GM12878 (cell line): ENCODE data around the gene EXOC3L4.

DNA sequence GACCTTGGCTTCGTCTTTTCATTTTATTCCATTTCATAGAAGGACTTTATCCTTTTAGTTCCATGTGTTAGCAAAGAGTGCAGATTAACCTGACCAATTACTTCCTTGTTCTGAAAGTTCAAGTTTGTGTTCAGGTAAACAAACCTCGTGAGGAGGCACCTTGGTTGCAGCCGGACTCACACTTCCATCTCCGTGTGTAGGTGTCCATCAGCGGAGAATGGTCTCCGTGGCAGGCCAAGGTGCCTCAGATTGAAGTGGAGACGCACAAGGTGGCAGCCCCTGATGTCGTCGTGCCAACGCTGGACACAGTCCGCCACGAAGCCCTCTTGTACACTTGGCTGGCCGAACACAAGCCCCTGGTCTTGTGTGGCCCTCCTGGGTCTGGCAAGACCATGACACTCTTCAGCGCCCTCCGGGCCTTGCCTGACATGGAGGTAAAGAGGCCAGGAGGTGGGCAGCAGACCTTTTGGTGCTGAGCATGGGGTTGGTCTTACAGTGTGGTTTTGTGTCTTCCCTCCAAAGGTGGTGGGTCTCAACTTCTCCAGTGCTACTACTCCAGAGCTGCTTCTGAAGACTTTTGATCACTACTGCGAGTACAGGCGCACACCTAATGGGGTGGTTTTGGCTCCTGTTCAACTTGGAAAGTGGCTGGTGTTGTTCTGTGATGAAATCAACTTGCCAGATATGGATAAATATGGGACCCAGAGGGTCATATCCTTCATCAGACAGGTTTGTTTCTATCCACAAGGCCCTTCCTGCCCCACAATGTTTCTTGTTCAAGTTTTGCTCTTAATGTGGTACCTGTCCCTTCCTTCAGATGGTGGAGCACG, 52.4 kb downstream of the DYNC1H1 start:
- RAMPAGE, long total RNA = no peak
- RRBS, 2 experiments = no CpG with 5 or more reads among the region's 18 CpGs
CAGE:
- cytosol, long polyA minus RNA = no peak
- cytosol, long polyA plus RNA = no peak
- long polyA plus RNA = no peak
- nucleolus, long total RNA = no peak
- nucleus, long polyA plus RNA = no peak
- nucleus, long total RNA = no peak

DNA sequence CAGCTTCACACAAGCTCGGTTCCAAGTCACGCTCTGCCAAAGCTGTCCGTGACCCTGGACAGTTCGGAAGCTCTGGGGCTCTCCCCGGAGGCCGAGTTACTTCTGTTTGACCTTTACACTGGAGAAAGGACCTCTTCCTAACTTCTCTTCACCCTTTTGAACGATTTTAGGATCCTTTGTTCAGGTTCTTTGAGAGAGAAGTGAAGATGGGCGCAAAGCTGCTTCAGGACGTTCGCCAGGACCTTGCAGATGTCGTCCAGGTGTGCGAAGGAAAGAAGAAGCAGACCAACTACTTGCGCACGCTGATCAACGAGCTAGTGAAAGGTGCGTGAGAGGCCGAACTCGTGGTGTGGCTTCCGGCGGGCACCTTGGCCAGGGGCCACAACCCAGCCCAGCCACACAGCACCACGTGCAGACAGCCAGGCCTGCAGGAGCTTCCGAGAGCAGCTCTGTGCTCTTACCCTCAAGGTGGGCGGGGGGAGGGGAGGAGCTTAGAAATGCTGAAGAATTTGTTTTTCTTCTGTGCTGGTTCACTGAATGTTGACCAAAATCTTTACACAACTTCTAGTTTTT, 38.4 kb downstream of the HSP90AA1 start:
- RAMPAGE, long total RNA = no peak
- RRBS, 2 experiments = no CpG with 5 or more reads among the region's 23 CpGs
CAGE:
- cytosol, long polyA minus RNA = no peak
- cytosol, long polyA plus RNA = no peak
- long polyA plus RNA = no peak
- nucleolus, long total RNA = no peak
- nucleus, long polyA plus RNA = no peak
- nucleus, long total RNA = no peak

DNA sequence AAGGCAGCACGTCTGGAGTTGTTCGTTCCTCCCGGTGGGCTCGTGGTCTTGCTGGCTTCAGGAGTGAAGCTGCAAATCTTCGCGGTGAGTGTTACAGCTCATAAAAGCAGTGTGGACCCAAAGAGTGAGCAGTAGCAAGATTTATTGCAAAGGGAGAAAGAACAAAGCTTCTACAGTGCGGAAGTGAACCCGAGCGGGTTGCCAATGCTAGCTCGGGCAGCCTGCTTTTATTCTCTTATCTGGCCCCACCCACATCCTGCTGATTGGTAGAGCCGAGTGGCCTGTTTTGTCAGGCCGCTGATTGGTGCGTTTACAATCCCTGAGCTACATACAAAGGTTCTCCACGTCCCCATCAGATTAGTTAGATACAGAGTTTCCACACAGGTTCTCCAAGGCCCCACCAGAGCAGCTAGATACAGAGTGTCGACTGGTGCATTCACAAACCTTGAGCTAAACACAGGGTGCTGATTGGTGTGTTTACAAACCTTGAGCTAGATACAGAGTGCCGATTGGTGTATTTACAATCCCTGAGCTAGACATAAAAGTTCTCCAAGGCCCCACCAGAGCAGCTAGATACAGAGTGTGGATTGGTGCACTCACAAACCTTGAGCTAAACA, 5.0 kb upstream of the WDR20 start:
- RAMPAGE, long total RNA = no peak
- RRBS, 2 experiments = no CpG with 5 or more reads among the region's 16 CpGs
CAGE:
- cytosol, long polyA minus RNA = no peak
- cytosol, long polyA plus RNA = no peak
- long polyA plus RNA = no peak
- nucleolus, long total RNA = no peak
- nucleus, long polyA plus RNA = no peak
- nucleus, long total RNA = no peak

GRCh38 chr14:102300100-102300495, 4.9 kb downstream of the MOK start:
- RAMPAGE, long total RNA = no peak
- RRBS, 2 experiments = no CpG with 5 or more reads among the region's 8 CpGs
CAGE:
- cytosol, long polyA minus RNA = no peak
- cytosol, long polyA plus RNA = no peak
- long polyA plus RNA = no peak
- nucleolus, long total RNA = no peak
- nucleus, long polyA plus RNA = no peak
- nucleus, long total RNA = no peak

DNA sequence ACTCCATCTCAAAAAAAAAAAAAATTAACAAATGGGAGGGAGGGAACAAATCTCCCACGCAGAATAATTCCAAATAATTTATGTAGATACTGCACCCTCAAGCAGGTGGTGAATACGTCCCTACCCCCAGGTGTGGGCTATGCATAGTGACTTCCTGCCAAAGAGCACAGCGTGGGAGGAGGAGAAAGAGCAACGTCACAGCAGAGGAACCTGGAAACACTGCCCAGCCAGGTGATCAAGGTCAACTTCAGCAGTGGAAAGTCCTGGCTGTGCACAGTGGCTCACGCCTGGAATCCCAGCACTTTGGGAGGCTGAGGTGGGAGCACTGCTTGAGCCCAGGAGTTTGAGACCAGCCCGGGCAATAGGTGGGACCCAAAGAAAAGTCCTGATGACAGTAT, 9.6 kb downstream of the CINP start:
- RAMPAGE, long total RNA = no peak
- RRBS, 2 experiments = no CpG with 5 or more reads among the region's 6 CpGs
CAGE:
- cytosol, long polyA minus RNA = no peak
- cytosol, long polyA plus RNA = no peak
- long polyA plus RNA = no peak
- nucleolus, long total RNA = no peak
- nucleus, long polyA plus RNA = no peak
- nucleus, long total RNA = no peak

DNA sequence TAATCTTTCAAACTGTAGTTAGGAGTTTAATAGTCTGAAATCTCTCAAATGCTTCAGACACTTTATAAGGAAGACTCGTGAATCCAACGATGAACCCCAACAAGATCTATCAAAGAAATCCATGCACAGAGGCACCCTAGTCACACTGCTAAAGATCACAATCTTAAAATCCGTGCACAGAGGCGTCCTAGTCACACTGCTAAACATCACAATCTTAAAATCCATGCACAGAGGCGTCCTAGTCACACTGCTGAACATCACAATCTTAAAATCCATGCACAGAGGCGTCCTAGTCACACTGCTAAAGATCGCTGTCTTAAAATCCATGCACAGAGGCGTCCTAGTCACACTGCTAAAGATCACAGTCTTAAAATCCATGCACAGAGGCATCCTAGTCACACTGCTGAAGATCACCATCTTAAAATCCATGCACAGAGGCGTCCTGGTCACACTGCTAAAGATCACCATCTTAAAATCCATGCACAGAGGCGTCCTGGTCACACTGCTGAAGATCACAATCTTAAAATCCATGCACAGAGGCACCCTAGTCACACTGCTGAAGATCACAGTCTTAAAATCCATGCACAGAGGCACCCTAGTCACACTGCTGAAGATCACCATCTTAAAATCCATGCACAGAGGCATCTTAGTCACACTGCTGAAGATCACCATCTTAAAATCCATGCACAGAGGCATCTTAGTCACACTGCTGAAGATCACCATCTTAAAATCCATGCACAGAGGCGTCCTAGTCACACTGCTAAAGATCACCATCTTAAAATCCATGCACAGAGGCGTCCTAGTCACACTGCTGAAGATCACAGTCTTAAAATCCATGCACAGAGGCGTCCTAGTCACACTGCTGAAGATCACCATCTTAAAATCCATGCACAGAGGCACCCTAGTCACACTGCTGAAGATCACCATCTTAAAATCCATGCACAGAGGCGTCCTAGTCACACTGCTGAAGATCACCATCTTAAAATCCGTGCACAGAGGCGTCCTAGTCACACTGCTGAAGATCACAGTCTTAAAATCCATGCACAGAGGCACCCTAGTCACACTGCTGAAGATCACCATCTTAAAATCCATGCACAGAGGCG, 16.6 kb downstream of the TECPR2 start:
- RAMPAGE, long total RNA = no peak
- RRBS, 2 experiments = no CpG with 5 or more reads among the region's 17 CpGs
CAGE:
- cytosol, long polyA minus RNA = no peak
- cytosol, long polyA plus RNA = no peak
- long polyA plus RNA = no peak
- nucleolus, long total RNA = no peak
- nucleus, long polyA plus RNA = no peak
- nucleus, long total RNA = no peak

- RAMPAGE, long total RNA = no peak
- RRBS, 2 experiments = no CpG with 5 or more reads among the region's 10 CpGs
CAGE:
- cytosol, long polyA minus RNA = no peak
- cytosol, long polyA plus RNA = no peak
- long polyA plus RNA = no peak
- nucleolus, long total RNA = no peak
- nucleus, long polyA plus RNA = no peak
- nucleus, long total RNA = no peak
These were observed 11.7 kb downstream of the ANKRD9 start for GRCh38 chr14:102497896-102498238.

- RAMPAGE, long total RNA = no peak
- RRBS, 2 experiments = under 1 to 2% methylated on average over 32 to 36 of the region's 65 CpGs
CAGE:
- cytosol, long polyA minus RNA = no peak
- cytosol, long polyA plus RNA = no peak
- long polyA plus RNA = no peak
- nucleolus, long total RNA = no peak
- nucleus, long polyA plus RNA = no peak
- nucleus, long total RNA = no peak
These were observed 7.0 kb upstream of the ANKRD9 start for GRCh38 chr14:102516444-102517157.

GRCh38 chr14:102727448-102728016, 49.7 kb upstream of the TRAF3 start:
- RAMPAGE, long total RNA = no peak
- RRBS, 2 experiments = no CpG with 5 or more reads among the region's 9 CpGs
CAGE:
- cytosol, long polyA minus RNA = no peak
- cytosol, long polyA plus RNA = no peak
- long polyA plus RNA = no peak
- nucleolus, long total RNA = no peak
- nucleus, long polyA plus RNA = no peak
- nucleus, long total RNA = no peak

- RAMPAGE, long total RNA = no peak
- RRBS, 2 experiments = 87% methylated on average over 3 of the region's 31 CpGs; no CpG with 5 or more reads in 1 of the 2 experiments
CAGE:
- cytosol, long polyA minus RNA = no peak
- cytosol, long polyA plus RNA = no peak
- long polyA plus RNA = no peak
- nucleolus, long total RNA = no peak
- nucleus, long polyA plus RNA = no peak
- nucleus, long total RNA = no peak
These were observed 52.1 kb upstream of the AMN start for GRCh38 chr14:102870187-102870887.

DNA sequence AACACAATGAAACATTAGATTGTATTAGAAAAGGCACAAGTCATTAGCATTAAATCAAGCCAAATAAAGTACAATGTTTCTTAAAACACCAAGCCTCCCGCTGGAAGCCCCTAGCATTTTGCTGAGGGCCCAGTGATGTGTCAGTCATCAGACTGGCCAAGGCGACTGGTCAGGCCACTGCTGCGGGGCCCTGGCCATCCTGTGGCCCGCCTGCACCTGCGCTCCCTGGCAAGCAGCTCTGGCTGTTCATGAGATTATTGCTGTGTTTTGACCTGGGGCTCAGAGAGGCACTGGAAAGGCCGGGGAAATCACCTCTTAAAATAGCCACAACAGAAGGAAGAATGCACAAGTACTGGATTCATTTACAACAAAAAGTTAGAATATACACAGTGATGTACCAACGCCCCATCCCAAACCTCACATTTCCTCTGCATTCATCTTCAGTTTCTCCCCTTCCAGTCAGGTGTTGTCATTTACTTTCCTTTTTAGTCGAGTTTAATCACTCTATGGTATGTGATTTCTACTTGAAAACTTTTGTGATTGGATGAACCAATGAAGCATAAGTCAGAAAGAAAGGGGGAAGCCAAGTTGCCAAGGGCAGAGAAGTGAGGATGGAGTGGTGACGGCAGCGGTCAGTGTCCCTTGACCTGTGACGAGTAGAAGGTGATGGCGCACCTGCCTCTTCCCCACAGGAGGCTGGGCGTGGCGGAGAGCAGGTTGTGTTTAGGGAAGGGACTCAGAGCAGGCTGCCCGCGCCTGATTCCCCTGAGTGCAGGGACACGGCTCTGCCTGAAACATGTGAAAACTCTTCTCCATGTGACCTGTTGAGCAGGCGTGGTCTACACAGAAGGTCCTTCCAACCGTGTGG, 23.9 kb upstream of the AMN start:
- RAMPAGE, long total RNA = no peak
- RRBS, 2 experiments = no CpG with 5 or more reads among the region's 19 CpGs
CAGE:
- cytosol, long polyA minus RNA = no peak
- cytosol, long polyA plus RNA = no peak
- long polyA plus RNA = no peak
- nucleolus, long total RNA = no peak
- nucleus, long polyA plus RNA = no peak
- nucleus, long total RNA = no peak

DNA sequence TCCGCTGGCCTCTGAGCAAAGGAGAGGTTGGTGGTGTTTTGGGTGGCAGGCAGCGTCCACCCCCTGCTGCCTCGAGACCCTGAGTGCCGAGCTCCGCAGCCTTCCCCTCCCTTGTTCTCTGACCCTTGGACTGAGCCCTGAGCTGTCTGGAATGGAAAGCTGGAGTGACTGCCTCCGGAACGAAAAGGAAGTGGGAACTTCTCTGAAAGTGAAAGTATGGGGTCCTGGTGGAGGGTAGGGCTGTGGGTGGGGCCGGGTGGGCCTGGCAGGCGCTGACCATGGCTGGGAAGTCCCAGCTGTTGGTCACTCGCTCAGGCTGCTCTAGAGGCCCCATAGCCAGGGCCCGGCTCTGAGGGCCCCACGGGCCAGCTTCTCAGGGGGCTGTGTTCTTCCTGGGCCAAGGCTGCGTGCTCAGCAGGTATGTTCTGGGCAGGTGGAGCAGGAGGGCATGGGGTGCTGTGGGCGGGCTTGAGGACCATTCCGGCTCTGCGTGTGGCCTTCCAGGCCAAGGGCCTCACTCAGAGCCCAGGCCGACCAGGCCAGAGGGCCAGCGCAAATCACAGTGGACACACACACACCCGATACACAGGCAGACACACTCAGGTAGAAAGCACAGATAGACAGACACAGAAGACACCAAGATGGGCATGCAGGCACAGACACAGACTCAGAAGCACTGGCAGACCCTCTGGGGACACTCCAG, at the start of gene EXOC3L4:
EXOC3L4 (plus strand) TSS at position 303 of the 703 bp plus-strand sequence.
- RAMPAGE, long total RNA = no peak
- RRBS, 2 experiments = 6 to 17% methylated on average over 5 of the region's 19 CpGs
CAGE:
- cytosol, long polyA minus RNA = no peak
- cytosol, long polyA plus RNA = no peak
- long polyA plus RNA = no peak
- nucleolus, long total RNA = no peak
- nucleus, long polyA plus RNA = no peak
- nucleus, long total RNA = no peak

DNA sequence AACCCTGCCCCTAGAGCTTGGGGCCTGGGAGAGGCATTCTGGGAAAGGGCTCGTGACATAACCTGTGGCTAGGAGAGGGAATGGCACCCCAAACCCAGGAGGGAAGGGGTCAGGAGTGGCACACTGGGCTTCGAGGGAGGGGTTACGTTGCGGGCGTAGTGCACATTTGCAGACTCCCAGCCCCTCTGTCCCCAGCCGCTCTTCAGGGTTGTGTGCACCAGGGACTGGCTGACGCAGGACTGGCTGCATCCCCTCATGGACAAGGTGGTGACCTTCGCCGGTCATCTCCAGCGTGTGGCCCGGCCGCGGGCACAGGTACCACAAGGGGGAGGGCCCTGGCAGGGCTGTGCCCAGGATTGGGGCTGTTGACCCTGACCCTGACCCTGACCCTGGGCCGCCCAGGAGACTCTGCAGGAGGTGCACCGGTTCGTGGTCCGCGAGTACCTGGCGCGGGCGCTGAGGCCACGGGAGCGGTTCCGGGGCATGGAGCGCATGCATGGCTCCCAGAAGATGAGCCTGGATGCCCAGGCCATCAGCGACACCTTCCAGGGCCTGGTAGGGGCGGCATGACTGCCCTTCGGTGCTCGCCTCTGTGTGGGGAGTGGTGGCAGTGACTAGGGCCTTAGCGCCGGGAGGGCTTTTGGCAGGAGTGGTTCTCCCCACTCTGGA, 12.8 kb downstream of the EXOC3L4 start:
- RAMPAGE, long total RNA = no peak
- RRBS, 2 experiments = 95 to 98% methylated on average over 10 of the region's 31 CpGs
CAGE:
- cytosol, long polyA minus RNA = no peak
- cytosol, long polyA plus RNA = no peak
- long polyA plus RNA = no peak
- nucleolus, long total RNA = no peak
- nucleus, long polyA plus RNA = no peak
- nucleus, long total RNA = no peak

DNA sequence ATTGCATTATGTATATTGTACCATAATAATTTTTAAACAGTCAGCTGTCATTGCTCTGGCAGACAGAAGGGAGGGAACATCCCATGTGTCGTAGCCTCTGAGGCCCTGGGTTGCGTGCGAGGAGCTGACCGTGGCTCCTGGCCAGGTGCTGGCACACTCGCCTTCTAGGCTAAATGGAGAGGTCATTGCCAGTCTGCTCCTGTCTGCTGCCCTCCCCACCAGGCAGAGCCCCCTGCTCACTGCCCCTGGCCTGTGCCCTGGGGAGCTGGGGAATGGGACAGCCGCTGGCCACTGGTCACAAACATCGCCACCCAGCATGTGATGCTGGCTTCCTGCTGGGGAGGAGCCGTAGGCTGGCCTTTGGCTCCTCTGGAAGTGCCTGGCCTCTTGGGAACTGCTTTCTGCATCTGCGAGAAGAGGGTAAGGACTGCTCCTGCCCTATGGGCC, 2.2 kb upstream of the TNFAIP2 start:
- RAMPAGE, long total RNA = no peak
- RRBS, 2 experiments = no CpG with 5 or more reads among the region's 9 CpGs
CAGE:
- cytosol, long polyA minus RNA = no peak
- cytosol, long polyA plus RNA = no peak
- long polyA plus RNA = no peak
- nucleolus, long total RNA = no peak
- nucleus, long polyA plus RNA = no peak
- nucleus, long total RNA = no peak

- RAMPAGE, long total RNA = no peak
- RRBS, 2 experiments = 86 to 88% methylated on average over 3 to 4 of the region's 24 CpGs
CAGE:
- cytosol, long polyA minus RNA = no peak
- cytosol, long polyA plus RNA = no peak
- long polyA plus RNA = no peak
- nucleolus, long total RNA = no peak
- nucleus, long polyA plus RNA = no peak
- nucleus, long total RNA = no peak
These were observed 12.1 kb downstream of the TNFAIP2 start for GRCh38 chr14:103135239-103135928.

GRCh38 chr14:103185618-103186069, 62.4 kb downstream of the TNFAIP2 start:
- RAMPAGE, long total RNA = no peak
- RRBS, 2 experiments = no CpG with 5 or more reads among the region's 7 CpGs
CAGE:
- cytosol, long polyA minus RNA = no peak
- cytosol, long polyA plus RNA = no peak
- long polyA plus RNA = no peak
- nucleolus, long total RNA = no peak
- nucleus, long polyA plus RNA = no peak
- nucleus, long total RNA = no peak

- RAMPAGE, long total RNA = no peak
- RRBS, 2 experiments = no CpG with 5 or more reads among the region's 13 CpGs
CAGE:
- cytosol, long polyA minus RNA = no peak
- cytosol, long polyA plus RNA = no peak
- long polyA plus RNA = no peak
- nucleolus, long total RNA = no peak
- nucleus, long polyA plus RNA = no peak
- nucleus, long total RNA = no peak
These were observed 5.2 kb downstream of the EIF5 start for GRCh38 chr14:103338898-103339987.

DNA sequence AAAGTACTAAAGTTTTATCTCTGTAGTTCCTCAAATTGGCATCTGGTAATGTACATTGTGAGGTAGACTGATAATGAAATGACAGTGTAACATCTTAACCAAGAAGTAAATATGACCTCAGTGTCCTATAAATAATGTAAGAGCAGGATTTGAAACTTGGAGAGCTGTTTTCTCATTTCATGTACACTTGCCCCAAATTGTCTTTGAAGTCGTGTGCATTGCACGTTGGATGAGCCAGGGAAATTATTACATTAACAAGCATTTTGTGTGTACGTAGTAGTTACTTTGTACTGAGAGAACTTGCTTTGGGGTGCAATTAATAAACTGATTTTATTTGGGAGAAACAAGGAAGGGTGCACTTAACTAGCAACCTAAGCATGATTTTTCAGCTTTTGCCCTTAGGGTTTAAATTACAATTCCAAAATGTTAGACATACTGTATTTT, 7.5 kb downstream of the EIF5 start:
- RAMPAGE, long total RNA = no peak
- RRBS, 2 experiments = no CpG with 5 or more reads among the region's 3 CpGs
CAGE:
- cytosol, long polyA minus RNA = no peak
- cytosol, long polyA plus RNA = no peak
- long polyA plus RNA = no peak
- nucleolus, long total RNA = no peak
- nucleus, long polyA plus RNA = no peak
- nucleus, long total RNA = no peak

DNA sequence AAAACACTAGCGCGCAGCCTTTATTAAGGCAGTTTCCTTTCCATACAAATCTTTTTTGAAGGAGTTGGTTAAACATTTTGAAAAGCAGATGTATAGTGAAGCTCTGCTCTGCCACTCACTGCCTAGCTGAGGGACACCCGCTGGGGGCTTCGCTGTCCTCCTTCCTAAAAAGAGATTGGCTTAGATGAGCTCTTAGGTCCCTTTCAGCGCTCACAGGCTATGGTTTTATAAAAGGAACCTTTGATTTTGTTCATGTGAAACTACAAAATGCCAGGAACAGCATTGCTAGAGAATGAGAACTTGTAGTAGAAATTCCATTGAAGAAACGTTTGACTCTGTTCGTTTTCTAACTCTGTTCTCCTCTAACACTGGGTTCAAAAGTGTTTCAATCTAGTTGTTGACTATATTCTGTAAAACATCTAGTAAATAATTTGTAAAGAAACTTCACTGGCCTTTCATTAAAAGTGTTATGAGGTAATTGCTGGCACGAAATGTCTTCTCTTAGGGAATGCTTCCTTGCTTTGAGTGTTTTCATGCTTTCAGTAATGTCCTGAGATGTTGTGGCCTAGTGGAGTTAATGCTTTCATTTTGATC, 1.5 kb downstream of the MARK3 start:
- RAMPAGE, long total RNA = no peak
- RRBS, 2 experiments = no CpG with 5 or more reads among the region's 8 CpGs
CAGE:
- cytosol, long polyA minus RNA = no peak
- cytosol, long polyA plus RNA = no peak
- long polyA plus RNA = no peak
- nucleolus, long total RNA = no peak
- nucleus, long polyA plus RNA = no peak
- nucleus, long total RNA = no peak

DNA sequence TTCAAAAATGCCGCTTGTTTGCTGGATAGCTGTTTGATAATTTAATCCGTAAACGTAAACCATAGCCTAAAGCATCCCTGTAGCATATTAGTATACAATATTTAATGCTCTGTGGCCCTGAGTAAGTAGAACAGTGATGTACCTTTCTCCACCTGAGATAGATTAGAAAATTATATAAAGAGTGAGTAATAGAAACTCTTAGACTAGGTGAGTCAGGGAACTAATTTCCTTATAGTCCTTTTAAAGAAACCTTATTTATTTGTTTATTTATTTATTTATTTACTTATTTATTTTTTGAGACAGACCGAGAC, 2.0 kb downstream of the MARK3 start:
- RAMPAGE, long total RNA = no peak
- RRBS, 2 experiments = no CpG with 5 or more reads among the region's 4 CpGs
CAGE:
- cytosol, long polyA minus RNA = no peak
- cytosol, long polyA plus RNA = no peak
- long polyA plus RNA = no peak
- nucleolus, long total RNA = no peak
- nucleus, long polyA plus RNA = no peak
- nucleus, long total RNA = no peak